Neural progenitor cell (in vitro differentiated cells): Measurements from ENCODE around the genes CFAP97D1, FZD2 and ADAM11.

DNA sequence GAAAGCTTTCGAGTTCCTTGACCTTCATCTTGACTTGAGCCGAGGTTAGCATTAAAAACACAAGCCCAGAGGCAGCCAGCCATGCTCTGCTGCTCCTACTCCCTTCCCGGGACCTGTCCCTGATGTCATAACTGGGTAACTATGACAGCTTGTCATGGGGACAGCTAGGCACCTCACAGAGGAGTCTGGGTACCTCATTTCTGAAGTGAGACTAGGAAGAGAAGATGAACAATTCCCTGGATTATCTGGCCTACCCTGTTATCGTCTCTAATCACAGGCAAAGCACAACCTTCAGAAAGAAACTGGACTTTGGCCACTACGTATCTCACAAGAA lies at the start of gene CFAP97D1:
CFAP97D1 (plus strand) TSS at position 197 of the 334 bp plus-strand sequence.
- RAMPAGE, long total RNA = no peak

DNA sequence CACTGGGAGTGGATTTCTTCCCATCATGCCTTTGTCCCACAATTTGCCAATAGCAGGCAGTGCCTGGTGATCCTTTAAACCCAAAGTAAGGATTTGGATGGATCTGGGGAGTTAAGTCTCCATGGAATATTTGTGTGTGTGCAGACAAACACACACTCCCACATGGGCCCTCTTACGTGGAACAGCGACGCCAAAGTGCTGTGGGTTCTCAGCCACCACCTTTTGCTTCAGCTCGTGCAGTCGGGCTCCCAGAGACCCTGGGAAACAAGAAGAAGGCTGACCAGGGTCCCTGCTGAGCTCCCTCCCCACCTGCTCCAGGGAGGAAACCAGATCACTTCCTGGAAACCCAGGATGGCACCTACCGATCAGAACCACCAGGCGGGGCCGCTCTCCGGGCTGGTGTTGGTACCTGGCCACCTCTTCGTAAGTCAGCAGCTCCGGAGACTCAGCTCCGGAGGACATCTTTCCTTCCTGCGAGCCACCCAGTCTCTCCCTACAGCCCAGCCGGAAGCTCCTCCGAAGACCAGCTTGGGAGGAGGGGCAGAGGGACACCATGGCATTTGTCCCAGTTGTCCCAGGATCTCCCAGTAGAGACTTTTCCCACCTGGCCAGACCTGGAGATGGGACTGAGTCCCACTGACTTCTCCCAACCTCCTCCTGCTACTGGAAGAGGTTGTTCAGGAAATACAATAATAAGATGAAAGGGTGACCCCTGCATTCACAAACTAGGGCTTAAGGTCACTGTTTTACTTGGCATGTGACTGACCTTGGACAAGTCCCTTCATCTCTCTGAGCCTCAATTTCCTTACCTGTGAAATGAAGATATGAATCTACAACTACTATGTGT lies 18.9 kb downstream of the MPP3 start:
- RAMPAGE, long total RNA = no peak

DNA sequence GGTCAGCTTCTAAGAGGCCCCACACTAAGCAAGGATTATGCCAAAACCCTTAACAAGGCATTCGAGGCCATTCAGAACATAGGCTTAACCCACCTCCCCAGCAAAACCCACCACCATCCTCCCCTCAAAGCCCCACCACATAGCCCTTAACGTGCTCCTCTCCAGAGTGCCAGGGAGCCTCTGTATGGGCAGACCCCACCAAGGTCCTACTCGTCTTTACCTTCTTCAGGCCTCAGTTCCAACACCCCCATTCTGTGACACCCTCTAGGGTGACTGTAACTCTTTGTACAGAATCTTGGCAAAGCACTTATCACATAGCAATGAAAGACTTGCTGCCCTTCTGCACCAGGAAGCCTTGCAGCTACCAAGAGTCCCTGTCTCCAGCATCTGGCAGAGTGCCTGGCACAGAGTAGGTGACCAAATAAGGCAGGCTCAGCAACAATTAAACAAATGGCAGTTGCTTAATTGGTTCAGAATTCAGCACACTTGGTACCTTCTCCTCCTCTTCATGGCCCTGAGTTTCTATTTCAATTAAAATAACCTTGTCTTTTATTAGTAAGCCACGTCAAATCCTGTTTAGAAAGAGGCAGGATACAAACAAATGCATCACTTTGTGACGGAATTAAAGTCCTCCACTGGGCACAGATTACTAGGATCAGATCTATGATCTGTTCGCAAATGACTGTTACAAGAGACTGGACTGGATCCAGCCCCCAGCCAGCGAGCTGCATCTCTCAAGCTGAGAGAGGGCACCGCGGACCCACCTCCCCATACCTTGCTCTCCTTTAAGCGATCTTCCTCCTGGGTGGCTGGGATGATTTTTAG lies 9.6 kb downstream of the MPP3 start:
- RAMPAGE, long total RNA = no peak

DNA sequence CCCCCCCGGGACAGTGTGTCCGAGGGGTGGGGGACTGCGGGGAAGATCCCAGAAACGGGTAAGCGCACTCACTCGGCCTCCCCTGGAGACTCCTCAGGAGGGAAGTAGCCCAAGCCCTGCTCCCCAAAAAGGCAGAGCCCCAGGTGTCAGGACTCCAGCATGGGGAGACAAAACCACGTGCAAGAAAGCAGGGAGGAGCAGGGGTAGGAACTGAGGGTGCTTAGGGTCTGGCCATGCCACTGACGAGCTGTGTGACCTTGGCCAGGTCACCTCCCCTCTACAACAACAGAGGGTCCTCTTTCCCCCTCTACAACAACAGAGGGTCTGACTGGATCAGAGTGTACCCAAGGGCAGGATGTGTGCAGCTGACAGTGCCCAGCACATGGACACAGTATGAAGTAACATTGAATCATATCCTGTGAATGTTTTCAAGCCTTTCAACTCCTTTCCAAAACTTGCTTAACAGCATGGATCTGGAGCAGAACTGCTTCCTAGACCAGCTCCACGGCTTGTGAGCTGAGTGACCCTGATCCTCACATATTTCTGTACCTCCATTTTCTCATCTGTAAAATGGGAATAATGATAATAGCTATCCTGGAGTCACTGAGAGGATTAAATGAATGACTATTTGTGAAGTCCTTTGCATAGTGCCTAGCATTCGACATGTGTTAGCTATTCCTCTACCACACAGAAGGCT lies 2.1 kb upstream of the NAGS start:
- RAMPAGE, long total RNA = no peak

DNA sequence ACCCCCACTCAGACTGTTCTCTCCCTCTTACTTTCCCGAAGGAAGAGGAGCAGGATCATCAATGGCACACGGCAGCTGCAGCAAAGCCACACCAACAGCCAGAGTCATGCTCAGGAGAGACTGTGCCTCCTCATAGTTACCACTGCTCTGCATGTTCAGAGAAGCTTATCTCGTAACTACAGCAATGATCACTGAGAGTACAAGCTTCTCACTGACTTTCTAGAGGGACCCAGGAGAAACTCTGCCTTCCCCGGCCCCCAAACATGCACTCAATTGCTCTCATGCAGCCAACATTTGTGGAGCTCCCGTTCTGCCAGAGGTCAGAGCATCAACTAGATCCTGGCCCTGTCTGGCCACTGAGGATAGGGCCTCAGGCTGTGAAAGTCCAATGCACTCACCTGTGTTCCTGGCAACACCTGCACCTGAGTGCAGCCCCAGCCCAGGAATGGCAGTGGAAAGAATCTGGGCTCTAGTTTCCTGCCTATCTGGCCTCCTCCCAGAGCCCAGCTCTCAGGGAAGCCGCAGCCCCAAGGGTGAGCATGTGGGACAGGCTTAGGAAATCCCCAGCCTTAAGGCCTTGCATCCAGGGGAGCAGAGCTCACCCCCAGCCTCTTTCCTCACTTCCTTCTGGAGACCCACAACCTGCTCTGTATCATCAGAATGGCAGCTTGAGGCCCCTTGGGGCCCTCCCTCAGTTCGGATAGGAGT lies 10.4 kb upstream of the TMEM101 start:
- RAMPAGE, long total RNA = no peak

DNA sequence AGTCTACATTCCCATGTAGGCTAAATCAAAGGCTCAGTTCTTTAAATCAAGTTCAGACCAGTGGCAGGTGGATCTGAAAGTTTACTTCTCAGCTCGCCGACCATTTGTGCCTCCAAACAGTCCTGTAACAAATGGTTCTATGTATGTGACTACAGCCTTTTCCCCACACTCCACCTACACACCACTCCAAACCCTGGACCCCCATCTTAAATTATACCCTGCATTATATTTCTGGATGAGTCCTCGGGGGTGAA lies 19.4 kb upstream of the TMEM101 start:
- RAMPAGE, long total RNA = no peak

- RAMPAGE, long total RNA = no peak
Observed at GRCh38 chr17:44075670-44076488, 5.3 kb downstream of the G6PC3 start.

DNA sequence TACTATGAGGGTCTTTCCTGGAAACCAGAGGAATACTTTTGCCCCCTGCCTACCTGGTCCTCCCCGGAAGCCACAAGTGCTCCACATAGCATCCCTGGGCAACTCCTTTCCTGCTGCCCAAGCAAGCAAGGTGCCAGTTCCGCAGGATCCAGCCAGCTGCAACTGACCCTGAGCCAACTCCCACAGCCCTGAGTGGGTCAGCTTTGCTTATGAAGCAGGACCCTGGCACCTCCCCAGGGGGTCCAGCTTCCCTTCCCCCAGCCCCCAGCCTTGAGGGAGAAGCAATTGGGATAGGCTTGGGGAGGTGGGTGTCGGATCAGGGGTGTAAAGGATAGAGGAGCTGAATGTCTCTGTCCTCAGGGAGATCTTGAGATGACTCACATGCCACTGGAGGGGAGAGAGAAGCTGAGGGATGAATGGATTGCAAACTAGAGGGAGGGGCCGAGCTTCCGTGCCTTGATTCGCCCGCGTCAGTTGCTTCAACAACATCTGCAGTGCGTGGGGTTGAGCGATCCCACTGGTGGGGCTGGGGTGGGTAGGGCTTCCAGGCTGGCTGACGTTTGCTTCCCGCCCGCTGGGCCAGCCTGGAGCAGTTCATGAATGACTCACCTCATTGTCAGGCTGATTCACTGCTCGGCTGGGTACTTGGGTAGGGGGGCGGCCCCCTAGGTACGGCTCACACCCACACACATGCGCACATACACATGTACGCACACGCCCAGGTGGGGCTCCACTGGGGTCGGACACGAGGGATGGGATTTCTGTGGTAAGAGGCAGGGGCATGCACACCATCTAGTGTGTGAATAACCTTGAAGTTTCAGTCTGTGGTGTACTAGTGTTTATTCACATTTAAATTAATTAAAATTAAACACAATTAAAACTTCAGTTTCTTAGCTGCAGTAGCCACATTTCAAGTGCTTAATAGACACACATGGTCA lies 3.7 kb upstream of the HROB start:
- RAMPAGE, long total RNA = no peak

DNA sequence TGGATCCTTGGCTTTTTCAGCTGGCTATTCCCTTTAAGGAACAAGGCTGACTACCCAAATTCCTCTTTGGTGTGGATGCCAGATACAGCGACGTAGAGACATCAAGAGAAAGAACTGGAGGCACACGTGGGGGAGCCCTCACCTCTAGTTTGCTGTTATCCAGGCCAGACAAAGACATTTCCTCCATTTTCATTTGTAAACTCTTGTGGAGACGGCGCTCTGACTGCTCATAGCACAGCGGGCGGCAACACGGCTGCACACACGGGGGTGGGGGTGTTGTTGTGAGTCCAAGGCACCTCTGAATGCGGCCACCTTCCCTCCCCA lies 1.8 kb downstream of the ATXN7L3 start:
- RAMPAGE, long total RNA = no peak

GRCh38 chr17:44221177-44222021 lies 1.9 kb upstream of the UBTF start:
- RAMPAGE, long total RNA = no peak

DNA sequence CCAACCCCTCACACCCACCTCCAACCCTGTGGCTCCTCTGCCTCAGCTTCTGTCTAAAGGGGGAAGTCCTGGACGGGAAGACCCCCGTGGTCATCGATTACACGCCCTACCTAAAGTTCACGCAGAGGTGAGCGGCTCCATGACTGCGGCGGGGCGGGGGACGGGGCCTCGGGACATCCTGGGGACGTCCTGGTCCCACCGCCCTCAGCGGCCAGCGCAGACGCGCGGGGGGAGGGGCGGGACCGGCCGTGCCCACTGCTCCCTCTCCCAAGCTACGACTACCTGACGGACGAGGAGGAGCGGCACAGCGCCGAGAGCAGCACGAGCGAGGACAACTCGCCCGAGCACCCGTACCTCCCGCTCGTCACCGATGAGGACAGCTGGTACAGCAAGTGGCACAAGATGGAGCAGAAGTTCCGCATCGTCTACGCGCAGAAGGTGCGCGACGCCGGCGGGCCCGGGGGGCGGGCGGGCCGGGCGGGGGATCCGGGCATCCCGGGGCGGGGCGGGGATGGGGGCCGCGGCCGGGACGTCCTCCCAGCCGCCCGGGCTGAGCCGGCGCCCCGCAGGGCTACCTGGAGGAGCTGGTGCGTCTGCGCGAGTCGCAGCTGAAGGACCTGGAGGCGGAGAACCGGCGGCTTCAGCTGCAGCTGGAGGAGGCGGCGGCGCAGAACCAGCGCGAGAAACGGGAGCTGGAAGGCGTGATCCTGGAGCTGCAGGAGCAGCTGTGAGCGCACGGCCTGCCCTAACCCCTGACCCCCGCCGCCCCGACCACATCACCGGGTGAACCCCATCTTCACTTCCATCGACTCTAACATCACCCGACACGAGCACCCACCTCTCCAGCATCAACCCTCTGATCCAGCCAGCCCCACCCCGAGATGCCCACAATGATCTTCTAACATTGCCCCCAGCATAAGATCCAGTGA lies 6.7 kb downstream of the RUNDC3A start:
- RAMPAGE, long total RNA = no peak

DNA sequence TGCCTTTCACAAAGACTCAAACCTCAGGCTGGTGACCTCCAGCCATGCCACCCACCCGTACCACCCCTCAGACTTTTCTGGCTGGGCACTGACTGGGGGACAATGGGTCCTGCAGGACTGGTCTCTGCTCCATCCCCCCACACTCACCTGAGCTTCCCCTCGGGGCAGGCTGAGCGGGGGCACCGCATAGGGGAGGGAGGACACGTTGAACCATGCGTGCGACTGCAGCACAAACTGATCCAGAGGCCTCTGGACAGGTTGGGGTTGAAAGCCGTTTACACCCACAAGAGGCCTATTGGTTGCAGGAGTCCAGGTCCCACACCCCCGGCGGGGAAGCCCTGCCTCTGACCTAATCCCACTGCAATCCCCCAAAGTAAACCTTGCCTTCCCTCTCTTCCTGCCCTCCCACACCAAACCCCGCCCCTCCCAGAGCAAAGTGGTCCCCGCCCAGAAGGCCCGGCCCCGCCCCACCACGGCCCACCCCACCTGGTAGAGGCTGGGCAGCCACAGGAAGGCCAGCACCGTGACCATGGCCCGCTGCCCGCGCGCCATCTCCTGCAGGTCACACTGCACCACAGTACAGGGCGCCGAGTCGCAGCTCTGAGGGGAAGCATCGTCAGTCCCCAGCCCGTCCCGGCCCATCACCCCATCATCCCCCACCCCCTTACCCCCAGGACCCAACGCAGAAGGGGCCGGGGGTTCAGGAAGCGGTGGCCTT lies 11.0 kb upstream of the FAM171A2 start:
- RAMPAGE, long total RNA = no peak

DNA sequence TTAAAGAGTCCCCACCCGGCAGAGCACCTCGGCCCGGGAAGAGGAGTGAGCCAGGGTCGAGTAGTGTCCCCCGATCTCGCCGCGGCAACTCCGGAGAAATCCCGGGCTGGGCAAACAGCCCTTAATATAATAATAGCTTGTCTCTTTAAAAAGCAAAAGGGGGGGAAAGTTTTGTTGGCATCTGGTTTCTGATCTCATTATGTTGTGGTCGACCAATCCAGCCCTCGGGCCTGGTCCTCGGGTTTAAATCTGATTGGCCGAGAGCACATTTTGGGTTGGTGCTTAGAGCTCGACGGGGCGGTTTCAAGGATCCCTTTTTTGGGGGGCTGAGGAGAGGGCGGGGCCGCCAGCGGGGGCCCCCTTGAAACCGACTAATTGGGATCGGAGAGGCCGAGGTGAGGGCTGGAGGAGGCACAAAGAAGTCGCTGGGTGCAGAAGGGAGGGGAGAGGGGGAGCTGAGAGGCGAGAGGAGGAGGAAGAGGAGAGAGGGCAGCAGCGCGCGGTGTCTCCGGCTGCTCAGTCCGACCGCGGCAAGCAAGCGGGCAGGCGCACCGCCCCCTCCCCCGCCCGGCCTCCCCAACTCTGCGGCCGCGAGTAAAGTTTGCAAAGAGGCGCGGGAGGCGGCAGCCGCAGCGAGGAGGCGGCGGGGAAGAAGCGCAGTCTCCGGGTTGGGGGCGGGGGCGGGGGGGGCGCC lies at the start of gene FZD2:
FZD2 (plus strand) TSS at position 519 of the 694 bp plus-strand sequence.
- RAMPAGE, long total RNA = no peak

GRCh38 chr17:44688724-44689229 lies 799 bp downstream of the CCDC43 start:
- RAMPAGE, long total RNA = no peak

GRCh38 chr17:44758667-44759129 lies at the start of gene ADAM11:
Gene ADAM11, plus strand, starts transcription at chr17:44758988.
- RAMPAGE, long total RNA = no peak

GRCh38 chr17:44786593-44787246 lies 27.9 kb downstream of the ADAM11 start:
- RAMPAGE, long total RNA = no peak

GRCh38 chr17:44793895-44794739 lies 35.3 kb downstream of the ADAM11 start:
- RAMPAGE, long total RNA = no peak

DNA sequence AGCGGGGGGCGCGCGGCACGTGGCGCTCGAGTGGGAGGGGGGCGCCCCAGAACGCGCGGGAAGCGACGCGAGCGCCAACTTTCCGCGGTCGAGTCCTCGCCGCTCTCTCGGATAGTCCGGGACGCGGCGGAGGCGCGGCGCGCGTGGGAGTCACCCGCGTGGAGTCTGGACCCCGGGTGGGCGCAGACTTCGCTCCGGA lies 153 bp upstream of the GJC1 start:
- RAMPAGE, long total RNA = no peak

GRCh38 chr17:44830540-44830951 lies 459 bp upstream of the GJC1 start:
- RAMPAGE, long total RNA = no peak

- RAMPAGE, long total RNA = no peak
Observed at GRCh38 chr17:44842432-44843207, 5.1 kb upstream of the HIGD1B start.